Left ventricle myocardium (tissue), 1 donor: ENCODE results near the gene HTR6.

- PRO-cap, result bidirectional peak, plus-strand start at chr1:18924012, minus-strand start at chr1:18923835
Observed at GRCh38 chr1:18923533-18924711, 21.6 kb upstream of the ALDH4A1 start.

GRCh38 chr1:19010348-19011645, 54.3 kb upstream of the IFFO2 start:
- PRO-cap, result no peak

- PRO-cap, result no peak
Observed at GRCh38 chr1:19076671-19077448, 120.4 kb upstream of the IFFO2 start.

GRCh38 chr1:19079250-19080474, 123.2 kb upstream of the IFFO2 start:
- PRO-cap, result no peak

DNA sequence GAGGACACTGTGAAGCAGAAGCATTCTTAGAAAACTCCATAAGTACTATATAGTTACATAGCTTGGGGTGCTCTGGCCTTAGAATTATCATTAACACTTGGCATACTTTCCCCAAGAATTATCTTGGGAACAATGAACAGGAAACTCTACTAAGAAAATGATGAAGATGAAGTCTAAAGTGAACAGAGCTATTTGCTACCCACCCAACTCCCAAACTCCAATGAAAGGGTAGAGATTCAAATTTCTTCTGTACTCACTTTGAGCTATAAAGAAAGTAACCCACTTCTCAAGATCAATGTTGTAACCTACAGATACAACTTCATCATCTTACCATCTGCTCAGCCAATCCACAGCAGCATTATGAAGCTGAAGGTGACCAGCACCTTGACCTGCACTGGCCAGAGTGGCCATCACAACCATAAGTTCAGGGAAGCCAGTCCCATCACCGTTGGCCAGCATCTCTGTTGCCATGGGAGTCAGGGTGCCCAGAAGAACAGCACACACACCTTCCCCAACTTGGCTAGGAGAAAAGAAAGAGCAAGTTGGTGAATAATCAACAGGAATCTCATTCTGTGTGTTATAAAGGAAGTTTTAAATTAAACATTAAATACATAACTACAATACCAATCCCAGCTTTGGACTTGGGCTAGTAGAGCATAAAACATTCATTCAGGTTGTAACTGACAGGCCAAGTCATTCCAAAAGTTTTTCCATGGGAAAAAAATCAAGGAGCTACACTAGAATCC, 46.0 kb downstream of the UBR4 start:
- PRO-cap, result no peak

- PRO-cap, result no peak
Observed at GRCh38 chr1:19165030-19165551, 45.0 kb downstream of the UBR4 start.

- PRO-cap, result no peak
Observed at GRCh38 chr1:19177349-19177978, 32.6 kb downstream of the UBR4 start.

- PRO-cap, result no peak
Observed at GRCh38 chr1:19183657-19184389, 26.2 kb downstream of the UBR4 start.

GRCh38 chr1:19232006-19232478, 19.3 kb downstream of the EMC1 start:
- PRO-cap, result no peak

- PRO-cap, result no peak
Observed at GRCh38 chr1:19273180-19273628, 15.4 kb downstream of the AKR7A3 start.

GRCh38 chr1:19324368-19325210, 12.5 kb downstream of the SLC66A1 start:
- PRO-cap, result no peak

DNA sequence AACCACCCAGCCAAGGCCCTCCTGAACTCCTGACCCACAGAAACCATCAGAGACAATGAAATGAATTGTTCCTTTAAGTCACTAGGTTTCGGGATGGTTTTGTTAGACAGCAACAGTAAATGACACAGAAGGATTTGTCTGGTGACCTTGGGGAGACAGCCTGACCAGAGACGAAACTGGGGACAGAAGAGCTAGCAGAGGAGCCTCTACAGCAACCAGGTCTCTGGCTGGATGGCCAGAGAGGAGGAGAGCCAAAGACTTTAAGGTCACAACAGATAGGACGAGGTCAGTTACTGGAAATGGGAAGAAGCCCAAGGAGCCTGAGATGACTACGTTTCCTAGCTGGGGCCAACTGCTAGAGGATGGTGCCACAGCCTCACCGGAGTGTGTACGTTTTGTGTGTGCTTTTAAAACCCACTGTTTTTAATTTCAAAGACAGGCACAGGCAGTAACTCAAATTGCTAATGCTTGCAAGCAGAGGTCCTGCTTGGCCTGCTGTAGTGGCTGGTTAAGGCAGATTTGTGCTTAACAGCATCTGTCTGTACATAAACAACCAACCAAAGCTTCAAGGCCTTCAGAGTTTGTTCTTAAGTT, 58.5 kb downstream of the CAPZB start:
- PRO-cap, result no peak

DNA sequence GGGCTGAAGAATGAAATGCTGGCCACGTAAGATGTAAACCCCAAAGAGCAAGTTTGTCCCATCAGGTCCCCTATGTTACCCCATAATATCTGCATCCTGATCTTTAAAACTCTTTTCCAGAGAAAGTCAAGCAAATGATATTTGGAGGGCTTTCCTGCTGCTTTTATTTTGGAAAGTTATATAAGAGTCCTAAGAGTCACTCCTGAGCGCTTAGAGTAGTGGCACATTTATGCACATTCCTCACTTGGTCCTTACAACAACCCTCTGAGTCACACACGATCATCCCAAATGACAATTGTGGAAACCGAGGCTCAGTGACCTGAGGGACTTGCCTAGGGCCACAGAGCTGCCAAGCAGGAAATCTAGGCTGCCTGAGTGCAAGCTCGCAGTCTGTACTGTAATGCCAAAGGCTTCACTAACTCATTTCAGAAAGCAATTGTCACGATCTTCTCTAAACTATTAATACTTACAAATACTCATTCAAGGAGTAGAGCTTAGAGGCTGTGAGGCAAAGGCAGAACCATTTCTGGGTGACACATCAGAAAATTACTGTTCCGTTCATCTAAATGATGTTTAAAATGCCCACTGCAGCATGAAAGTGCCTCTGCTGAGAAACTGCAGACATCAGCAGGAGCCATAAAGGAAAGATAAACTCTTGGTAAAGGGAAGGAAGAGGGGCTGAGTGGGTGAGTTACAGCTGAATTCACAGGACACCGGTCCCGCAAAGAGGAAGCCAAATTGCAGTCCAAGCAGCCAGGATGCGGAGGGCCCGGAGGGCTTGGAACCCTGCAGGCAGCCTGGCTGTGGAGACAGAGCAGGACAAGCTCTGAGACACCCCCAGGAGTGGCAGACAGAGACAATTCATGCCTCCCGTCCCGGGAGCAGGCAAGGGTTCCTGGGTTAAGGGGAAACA, 30.8 kb downstream of the CAPZB start:
- PRO-cap, result no peak

GRCh38 chr1:19479710-19480420, 5.5 kb downstream of the CAPZB start:
- PRO-cap, result no peak

- PRO-cap, result unidirectional peak, plus-strand start at chr1:19505708; unidirectional peak, plus-strand start at chr1:19505768
Observed at GRCh38 chr1:19505287-19506157, 20.2 kb upstream of the CAPZB start.

DNA sequence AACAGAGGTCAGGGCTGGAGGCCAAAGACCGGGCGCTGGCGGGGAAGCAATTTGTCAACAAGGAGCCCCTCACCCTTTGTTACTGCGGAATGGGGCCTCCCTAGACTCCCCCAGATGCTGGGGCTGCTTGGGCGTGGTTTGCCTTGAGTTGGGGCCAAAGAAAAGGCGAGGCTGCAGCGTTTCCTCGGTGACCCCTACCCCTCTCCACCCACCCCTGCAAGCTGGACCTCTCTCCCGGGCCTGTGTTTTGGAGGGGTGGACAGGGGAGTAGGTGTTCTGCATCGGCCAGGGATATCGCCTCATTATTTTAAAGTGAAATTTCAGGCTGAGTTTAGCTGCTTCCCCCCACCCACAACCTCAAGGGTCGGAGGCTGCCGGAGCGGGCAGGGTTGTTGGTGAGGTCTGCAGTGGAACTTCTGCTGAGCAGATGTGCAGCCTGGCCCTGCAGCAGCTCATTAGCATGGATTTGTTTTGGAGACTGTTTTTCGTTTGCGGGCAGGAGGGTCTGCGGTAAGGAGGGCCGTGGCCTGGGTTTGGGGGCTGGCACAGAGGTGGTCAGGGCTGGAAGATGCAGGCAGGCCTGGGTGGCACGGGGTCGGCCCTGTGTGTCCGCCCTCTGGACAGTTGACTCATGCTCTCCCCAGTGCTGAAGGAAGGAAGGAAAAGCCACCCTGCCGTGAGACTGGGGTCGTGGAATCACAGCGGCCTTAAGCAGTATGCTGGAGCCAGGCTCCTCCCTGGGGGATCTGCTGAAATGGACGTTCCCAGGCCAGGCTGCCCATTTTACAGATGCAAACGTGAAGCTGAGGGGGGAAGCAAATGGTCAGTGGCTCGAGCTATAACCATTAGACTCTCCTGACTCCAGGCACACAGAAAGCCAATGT, 1.7 kb downstream of the NBL1 start:
- PRO-cap, result no peak

DNA sequence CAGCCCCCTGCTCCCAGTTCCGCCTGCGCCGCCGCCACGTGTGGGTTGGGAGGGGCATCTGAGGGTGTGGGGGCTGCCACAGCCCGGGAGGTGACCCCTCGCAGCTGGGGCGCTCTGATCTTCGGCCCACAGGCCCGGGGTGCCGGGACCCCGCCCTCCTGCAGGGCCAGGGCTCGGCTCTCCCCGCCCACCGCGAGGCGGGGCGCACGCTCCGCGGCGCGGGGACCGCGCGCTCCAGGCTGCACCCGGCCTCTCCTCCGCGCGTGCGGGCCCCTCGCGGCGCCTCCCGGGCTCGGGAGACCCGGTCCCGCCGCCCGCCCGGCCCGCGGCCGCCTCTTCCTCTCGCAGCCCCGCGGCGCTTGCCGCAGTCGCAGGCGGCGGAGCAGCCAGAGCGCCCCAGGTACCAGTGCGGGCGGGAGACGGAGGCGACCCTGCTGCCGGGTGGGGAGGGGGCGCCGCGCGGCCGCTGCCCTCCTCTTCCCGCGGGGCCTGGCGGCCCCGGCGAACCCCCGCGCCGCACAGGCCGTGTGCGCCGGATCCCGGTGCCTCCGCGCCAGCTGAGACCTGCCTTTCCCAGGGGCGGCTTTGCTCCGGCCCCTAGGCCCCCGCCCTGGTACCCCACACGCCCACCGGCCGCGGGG, at the start of gene HTR6:
Gene HTR6 (plus strand): TSS at position 242 of the 641 bp plus-strand sequence.
- PRO-cap, result no peak

- PRO-cap, result no peak
Observed at GRCh38 chr1:19907110-19907848, 16.1 kb downstream of the PLA2G2E start.

- PRO-cap, result no peak
Observed at GRCh38 chr1:19908183-19909119, 15.0 kb downstream of the PLA2G2E start.

DNA sequence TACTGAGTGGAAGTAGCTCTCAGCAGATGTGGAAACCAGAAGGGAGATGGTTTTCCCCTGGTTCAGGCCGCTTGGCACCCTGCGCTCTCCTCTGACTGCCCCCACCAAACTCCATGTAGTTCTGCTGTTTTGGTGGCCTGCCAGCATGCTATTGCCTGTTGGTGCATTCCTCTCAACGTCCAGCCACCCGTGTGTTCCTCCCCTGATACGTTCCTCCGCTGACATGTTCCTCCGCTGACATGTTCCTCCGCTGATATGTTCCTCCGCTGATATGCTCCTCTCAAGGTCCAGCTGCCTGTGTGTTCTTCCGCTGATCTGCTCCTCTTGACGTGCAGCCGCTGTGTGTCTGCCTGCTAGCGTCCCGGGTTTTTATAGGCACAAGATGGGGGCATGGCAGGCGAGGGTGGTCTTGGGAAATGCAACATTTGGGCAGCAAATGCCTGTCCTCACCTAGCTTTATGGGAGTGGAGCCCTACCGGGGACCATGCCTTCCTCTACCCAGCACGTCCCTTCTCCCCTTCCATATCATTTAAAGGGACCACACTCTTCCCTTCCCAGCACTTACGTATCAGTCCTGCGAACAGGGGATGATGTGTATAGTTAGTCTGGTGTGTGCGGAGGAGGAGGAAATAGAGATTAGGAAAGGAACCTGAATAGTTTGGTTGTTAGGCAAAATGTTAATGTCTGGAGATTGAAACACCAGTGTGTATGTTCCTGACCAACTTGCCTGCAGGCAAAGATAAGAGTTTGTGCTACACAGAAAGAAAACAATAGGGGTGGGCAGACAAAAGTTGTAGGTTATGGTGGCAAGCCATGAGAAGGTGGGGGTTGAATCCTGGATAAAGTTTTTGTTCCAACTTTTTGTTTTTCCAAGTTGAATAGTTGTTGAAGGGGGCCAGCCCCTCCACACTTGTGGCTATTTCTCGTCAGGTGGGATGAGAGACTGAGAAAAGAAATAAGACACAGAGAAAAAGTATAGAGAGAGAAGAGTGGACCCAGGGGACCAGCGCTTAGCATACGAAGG, 40.5 kb upstream of the PLA2G5 start:
- PRO-cap, result bidirectional peak, plus-strand start at position 311 of the sequence, minus-strand start at position 344 of the sequence